Urinary bladder (tissue), 3 donors: ENCODE data around the gene FAM3C.

DNA sequence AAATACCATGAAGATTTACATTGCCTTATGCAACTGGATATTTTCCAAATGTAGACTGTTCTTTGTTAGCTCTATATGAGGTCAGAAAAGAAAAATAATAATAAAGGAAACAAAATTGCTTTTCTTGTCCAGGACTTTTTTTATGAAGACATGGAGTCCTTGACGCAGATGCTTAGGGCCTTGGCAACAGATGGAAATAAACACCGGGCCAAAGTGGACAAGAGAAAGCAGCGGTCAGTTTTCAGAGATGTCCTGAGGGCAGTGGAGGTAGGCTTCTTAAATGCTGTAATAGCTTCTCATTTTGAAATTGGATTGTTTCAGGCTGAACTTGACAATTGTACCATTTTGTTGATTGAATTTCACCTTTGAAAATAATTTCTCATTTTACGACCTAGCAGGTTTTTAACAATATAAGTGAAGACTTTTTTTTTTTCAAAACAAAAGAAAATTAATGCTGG lies 12.9 kb upstream of the LSMEM1 start:
- PRO-cap: no peak
- RAMPAGE, long total RNA: no peak

DNA sequence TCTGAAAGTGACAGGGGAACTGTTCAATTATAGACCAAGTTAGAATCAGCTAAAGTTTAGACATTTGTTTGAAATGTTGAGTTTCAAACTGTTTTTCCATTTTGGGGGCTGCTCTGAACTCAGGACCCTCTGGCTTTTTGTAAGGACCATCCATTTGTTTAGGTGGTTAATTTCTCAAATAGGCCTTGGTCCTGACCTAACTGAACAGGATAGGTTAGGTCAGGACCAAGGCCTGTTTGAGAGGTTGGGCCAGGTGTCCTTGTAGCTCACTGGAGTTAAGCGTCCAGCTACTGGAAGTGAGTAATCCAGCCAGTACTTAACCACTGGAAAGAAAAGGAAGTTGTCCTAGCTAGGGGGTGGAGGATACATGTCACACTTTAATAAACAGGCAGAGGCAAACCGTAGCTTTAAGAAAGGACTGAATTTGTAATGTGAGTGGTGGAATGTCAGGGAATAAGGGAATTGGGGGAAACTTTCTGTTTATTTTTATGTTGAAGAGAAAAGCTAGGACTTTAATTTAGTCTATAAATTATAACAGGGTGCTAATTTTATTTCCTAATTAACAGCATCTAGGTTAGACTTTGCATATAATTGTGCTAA lies 50.9 kb upstream of the BMT2 start:
- PRO-cap: no peak
- RAMPAGE, long total RNA: no peak

DNA sequence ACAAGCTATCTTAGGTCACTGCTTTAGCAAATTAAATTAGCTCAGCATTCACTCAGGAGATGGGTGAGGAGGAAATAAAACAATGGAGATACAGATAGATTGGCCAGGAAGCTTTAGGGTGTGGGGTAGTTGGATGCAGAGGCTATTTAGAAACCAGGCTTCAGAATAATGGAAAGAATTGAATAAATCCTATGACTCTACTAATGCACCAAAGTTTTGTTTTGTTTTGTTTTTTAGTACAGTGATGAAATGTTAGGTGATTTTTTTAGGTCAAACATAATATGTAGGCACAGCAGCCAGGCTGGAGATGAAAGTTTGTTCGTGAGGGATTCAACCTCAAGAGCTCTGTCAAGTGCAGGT lies 66.2 kb downstream of the MDFIC start:
- PRO-cap: no peak
- RAMPAGE, long total RNA: no peak

DNA sequence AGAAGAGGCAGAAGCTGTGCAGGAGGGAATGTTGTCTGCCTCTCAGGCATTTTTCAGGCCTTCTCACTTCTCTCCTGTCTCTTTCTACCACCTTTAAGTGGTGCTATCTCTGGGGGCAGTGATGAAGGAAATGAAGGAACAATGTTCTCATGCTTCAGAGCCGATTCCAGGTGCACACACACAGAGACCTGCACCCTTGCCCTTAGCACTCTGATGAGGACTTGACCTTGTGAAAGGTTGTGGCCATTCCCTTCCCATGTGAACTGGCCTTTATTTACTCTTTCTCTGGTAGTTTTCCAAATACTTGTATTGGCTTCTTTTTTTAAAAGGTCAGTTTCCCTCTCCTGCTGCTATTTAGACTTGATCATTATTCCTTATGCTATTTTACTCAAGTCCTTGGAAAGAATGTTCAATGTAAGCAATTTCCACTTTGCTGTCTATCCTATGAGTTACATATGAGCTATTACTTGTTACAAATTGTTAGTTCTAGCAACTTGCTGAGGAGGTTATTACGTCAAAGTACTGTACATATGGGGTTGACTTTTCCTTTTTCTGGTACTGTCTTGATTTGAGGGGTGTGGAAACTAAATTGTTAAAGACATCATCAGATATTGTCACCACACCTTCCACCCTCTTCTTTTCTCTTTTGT lies 188.7 kb downstream of the MDFIC start:
- PRO-cap: no peak
- RAMPAGE, long total RNA: no peak

DNA sequence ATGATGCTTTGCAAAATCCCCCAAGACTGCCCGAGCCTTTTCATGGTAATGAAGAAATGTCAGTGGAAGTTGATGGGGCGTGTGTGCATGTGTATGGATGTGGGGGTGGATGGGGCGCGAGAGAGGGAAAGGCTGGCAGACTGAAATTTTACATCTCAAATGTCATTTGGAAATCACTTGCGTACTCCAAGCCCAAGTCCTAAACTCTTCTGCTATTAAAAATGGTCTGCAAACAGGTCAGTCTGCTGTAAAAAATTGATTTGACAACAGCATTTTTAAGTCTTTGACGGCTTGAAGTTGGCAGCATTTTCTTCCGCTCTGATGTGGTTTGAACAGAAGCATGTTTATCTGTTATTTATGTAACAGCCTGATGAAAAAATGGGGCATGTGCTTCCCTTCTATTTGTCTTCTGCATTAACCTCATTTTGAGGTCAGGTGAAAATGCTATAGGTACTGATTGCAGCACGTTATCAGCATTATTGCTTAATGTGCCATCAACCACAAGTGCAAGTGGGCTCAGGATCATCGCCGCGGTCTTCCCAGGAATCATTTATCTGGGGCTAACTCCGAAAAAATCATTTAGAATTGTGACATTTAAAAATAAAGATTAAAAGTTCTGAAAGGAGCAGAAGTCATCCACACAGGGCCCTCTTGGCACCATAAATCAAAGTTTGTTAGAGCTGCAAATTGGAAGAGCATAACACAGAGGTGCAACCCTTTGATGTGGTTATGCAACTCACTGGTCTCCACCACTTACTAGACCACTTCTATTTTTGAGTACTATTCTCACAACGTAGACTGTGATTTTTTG lies 307.5 kb downstream of the MDFIC start:
- PRO-cap: no peak
- RAMPAGE, long total RNA: no peak

GRCh38 chr7:116426162-116426850 lies 73.2 kb upstream of the CAV2 start:
- PRO-cap: unidirectional peak, plus-strand start at chr7:116426634
- RAMPAGE, long total RNA: no peak

- PRO-cap: no peak
- RAMPAGE, long total RNA: no peak
Observed at GRCh38 chr7:116527269-116527521, 2.4 kb downstream of the CAV1 start.

DNA sequence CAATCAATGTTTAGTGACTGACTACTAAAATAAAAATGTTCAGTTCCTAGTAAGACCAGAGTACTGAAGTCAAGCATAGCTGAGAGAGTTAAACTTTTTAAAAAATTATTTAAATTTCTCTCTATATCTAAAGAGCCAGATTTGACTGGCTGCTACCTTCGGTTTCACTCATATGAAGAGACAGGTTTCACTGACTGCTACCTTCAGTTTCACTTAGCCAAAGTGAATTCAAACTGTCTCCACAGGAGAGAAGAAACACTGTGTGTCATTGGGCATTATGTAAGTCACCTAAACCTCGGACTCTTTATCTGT lies 41.7 kb upstream of the MET start:
- PRO-cap: no peak
- RAMPAGE, long total RNA: no peak

DNA sequence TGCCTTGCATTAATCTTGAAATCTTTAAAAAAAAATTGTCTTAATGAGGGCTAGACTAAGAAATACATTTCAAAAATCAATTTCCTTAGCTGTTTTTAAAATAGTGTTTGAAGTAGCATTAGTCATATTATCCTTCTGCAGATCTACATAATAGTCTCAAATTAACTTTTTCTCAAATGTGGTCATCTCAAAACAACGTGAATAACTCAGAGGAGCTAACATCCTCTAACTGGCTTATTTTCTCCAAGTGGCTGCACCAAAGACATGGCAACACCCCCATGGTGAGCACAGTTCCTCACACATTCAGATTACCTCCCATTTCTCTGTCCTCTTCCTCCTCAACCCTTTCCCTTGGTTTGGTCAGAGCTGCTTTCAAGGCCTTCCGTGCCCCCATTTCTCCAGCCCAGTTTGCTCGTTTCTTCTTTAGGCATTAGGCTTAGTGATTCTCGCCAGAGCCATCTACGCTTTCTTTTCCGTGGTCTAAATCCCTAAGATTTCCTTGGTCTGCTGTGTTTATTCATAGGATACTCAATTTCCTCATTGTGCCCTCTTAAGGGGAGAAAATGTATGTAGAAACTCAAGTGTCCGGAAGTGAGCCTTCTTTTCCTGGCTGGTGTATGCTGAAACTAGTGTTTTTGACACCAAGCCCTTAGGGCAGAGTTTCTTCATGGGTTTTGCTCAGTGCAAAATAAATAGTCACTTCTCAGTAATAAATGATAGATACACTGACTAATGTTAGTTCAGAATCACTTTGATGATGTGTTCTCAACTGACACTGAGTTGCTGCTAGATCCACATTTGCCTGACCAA lies 2.6 kb downstream of the MET start:
- PRO-cap: no peak
- RAMPAGE, long total RNA: no peak

GRCh38 chr7:116772444-116772999 lies 89.9 kb upstream of the CAPZA2 start:
- PRO-cap: no peak
- RAMPAGE, long total RNA: no peak

DNA sequence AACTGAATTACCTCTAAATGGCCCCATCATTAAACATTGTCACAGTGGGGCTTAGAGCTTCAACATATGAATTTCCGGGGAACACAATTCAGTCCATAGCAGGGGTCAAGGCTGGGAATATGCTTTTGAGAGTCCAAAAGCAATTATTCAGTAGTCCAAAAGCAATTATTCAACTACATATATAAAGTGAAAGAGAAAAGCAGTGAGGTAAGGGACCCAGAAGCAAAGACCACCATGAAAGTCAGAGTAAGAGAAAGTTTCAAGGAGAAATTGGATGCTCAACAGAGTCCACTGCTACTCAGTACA lies 76.2 kb upstream of the CAPZA2 start:
- PRO-cap: no peak
- RAMPAGE, long total RNA: no peak

- PRO-cap: no peak
- RAMPAGE, long total RNA: no peak
Observed at GRCh38 chr7:116805030-116805546, 57.3 kb upstream of the CAPZA2 start.

DNA sequence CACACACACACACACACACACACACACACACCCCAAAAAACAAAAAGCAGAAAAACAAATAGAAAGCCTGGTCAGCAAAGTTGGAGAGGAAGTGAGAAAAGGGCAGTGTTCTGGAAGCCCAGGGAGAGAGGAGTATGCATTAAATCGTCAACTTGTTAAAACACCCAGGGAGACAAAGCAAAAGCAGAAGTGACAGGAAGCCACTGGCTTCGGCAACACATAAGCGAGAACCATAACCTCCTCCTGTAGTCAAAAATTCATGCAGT lies 99.6 kb downstream of the CTTNBP2 start:
- PRO-cap: unidirectional peak, plus-strand start at position 186 of the sequence
- RAMPAGE, long total RNA: no peak

- PRO-cap: no peak
- RAMPAGE, long total RNA: no peak
Observed at GRCh38 chr7:118184294-118184621, 294 bp downstream of the LSM8 start.

DNA sequence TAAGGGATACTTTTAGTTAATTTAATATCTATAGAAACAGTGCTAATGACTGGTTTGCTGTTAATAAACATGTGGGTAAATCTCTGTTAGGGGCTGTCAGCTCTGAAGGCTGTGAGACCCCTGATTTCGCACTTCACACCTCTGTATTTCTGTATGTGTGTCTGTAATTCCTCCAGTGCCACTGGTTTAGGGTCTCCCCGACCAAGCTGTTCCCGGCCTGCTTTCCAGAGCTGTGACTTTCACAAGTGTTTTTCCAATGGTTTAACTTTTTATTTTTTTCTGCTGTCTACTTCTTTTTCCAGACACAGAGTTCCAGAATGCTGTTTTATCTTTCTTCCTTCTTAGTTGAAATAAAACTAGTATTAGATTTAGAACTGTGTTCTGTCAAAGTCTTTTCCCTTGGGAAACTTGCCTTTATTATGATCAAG lies 105.1 kb upstream of the KCND2 start:
- PRO-cap: no peak
- RAMPAGE, long total RNA: no peak

- PRO-cap: no peak
- RAMPAGE, long total RNA: no peak
Observed at GRCh38 chr7:120951848-120952278, 1.3 kb downstream of the ING3 start.

GRCh38 chr7:121060659-121060858 lies 72.0 kb downstream of the CPED1 start:
- PRO-cap: no peak
- RAMPAGE, long total RNA: no peak

DNA sequence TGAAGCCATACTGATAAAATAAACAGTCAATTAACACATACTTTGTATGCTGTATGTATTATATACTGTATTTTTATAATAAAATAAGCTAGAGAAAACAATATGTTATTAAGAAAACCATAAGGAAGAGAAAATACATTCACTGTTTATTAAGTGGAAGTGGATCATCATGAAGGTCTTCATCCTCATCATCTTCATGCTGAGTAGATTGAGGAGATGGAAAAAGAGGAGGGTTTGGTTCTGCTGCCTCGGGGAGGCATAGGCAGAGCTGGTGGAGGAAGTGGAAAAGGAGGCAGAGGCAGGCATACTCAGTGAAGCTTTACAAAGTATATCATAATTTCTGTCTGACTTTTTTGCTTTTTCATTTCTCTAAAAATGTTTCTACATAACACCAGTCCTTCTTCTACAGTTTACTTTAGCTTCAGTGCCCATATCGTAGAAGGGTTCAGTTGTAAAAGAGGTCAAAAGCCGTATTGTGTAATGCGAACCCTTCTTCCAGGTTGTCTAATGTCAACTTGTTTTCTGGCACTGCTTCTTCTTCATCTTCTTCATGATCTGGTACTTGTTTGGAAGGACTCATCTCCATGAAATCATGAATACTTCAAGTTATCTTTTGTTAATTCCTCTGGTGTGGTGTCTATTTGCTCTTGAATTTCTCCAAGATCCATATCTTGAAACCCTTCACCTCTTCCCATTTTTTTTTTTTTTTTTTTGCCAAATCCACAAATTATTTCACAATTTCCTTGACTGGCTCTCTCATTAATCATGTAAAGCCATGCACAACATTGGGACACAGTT lies 84.8 kb downstream of the CPED1 start:
- PRO-cap: no peak
- RAMPAGE, long total RNA: no peak

- PRO-cap: no peak
- RAMPAGE, long total RNA: no peak
Observed at GRCh38 chr7:121385685-121386459, 10.2 kb downstream of the FAM3C start.

DNA sequence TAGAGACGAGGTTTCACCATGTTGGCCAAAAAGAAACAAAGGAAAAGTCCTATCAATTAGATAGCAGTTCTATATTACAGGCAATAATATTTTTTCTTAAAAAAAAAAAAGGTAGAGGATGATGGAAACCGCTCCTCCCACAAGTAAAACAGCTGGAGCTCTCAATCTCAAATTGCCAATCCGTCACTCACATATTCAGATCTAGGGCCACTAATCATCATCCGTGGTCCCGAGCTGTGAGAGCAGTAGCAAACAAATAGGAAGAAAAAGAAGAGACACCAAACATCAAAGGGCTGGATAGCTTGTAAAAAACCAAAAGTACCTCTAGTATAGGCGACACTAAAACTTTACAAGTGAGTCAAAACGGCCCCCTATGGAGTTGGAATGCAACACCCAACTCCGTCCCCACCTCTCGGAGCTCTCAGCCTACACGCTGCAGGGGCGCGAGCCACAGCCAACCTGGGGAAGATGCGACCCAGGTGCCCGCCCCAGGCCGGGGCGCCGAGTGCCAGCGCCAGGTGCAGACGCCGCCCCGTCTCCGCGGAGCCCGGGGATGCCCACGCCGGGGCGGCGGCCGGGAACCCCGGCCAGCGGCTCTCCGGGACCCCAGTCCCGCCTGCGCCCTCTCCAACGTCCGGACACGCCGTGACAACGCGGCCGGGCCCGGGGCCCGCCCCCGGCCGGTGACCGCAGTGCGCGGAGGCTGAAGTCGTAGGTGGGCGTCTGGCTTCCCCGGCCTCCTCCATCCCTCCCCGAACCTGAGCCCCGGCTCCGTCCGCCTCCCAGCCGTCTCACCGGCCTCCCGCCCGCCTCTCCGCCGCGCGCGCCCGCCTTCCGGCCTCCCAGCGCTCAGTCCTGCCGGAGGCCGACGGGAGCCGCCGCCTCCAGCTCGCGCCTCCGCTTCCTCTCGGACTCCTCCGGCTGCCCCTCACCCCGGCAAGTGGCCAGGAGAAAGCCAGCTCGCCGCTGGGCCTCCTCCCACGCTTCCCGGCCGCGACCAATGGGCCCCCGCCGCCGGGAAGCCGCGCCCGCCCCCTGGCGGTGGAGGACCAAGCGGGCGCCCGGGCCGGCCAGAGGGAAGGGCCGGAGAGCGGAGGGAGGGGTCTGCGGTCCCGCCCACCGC lies at the start of gene FAM3C:
TSS of gene FAM3C (minus strand) at position 942 of the 1,123 bp plus-strand sequence.
- PRO-cap: bidirectional peak, plus-strand start outside the sequence, minus-strand start at position 942 of the sequence
- RAMPAGE, long total RNA: no peak